Peyer's patch (tissue), 4 donors: ENCODE results near the genes TSPY2, CDY2B, RBMY1E, DAZ3 and CDY1.

GRCh38 chrY:2968945-2969540 lies 33.9 kb downstream of the ZFY start:
- PRO-cap = no peak
- RAMPAGE, long total RNA, 4 experiments = start-site peak on the plus strand in 2 of 4 experiments, at chrY:2968681-2969424 at its widest, 12 to 25 reads per replicate

- PRO-cap = no peak
- RAMPAGE, long total RNA, 4 experiments = start-site peak on the plus strand in 1 of 4 experiments, at chrY:3003522-3003527 at its widest, 22 reads per replicate
These were observed 68.4 kb downstream of the ZFY start for GRCh38 chrY:3003246-3004362.

- PRO-cap = no peak
- RAMPAGE, long total RNA, 4 experiments = no peak in any of the 4 experiments
These were observed 457.3 kb downstream of the TGIF2LY start for GRCh38 chrY:4036167-4036617.

DNA sequence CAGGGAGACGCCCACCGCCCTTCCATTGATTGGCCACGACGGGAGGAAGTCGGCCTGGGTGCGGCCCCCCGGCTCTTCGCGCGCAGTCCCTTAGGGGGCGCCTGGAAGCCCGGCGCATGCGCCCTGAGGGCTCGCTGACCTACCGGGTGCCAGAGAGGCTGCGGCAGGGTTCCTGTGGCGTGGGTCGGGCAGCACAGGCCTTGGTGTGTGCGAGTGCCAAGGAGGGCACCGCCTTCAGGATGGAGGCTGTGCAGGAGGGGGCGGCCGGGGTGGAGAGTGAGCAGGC lies at the start of gene TSPY2:
TSPY2 (plus strand) TSS at position 71 of the 286 bp plus-strand sequence.
- PRO-cap = no peak
- RAMPAGE, long total RNA, 4 experiments = no peak in any of the 4 experiments

- PRO-cap = no peak
- RAMPAGE, long total RNA, 4 experiments = no peak in any of the 4 experiments
These were observed 359 bp downstream of the TSPY2 start for GRCh38 chrY:6246439-6246725.

DNA sequence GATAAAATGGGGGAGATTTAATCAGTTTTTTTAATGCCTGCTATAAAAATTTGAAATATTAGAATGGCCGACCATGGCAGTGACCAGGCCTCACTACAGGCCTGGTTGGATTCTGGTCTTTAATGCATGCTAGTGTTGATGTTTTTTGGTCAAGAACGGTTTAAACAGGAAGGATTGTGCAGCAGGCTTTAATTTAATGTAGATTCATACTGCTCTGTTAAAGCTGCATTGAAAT lies 14.2 kb downstream of the DDX3Y start:
- PRO-cap = no peak
- RAMPAGE, long total RNA, 4 experiments = no peak in any of the 4 experiments

DNA sequence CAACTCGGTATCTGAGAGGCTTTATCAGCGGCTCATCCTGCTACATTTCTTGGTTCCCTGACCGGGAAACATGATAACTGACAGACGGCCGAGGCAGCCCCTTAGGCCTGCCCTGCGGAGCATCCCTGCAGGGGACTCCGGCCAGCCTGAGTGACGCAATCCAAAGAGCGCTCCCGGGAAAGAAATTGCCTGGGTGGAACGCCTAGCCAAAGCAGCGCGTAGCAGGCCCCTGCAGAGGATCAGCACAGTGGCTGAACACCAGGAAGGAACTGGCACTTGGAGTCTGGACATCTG lies 197.2 kb downstream of the UTY start:
- PRO-cap = no peak
- RAMPAGE, long total RNA, 4 experiments = no peak in any of the 4 experiments

GRCh38 chrY:13478340-13478922 lies 1.4 kb downstream of the UTY start:
- PRO-cap = no peak
- RAMPAGE, long total RNA, 4 experiments = no peak in any of the 4 experiments

GRCh38 chrY:15867432-15867695 lies 1343.0 kb downstream of the NLGN4Y start:
- PRO-cap = unidirectional peak, plus-strand start at chrY:15867544
- RAMPAGE, long total RNA, 4 experiments = no peak in any of the 4 experiments

DNA sequence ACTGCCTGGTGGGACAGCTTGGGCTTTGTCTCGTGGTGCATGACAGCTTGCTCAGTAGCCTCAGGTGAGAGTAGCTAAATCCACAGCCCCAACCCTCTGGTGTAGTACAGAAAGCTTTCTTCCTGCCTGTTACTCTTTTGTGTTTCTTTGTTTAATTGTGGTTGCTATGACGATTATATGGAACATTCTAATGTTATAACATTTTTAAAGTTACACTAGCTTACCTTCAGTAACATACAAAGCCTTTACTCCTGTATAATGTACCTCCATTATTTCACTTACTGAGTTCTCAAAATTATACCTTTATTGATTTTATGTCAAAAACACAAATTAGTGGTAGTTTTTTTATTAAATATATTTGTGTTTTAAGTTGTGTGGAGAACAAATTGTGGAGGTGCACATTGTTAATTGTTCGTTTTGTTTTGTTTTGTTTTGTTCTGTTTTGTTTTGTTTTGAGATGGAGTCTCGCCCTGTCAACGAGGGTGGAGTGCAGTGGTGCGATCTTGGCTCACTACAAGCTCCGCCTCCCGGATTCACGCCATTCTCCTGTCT lies at the start of gene CDY2B:
CDY2B (minus strand) TSS at position 133 of the 552 bp plus-strand sequence.
- PRO-cap = no peak
- RAMPAGE, long total RNA, 4 experiments = no peak in any of the 4 experiments

- PRO-cap = no peak
- RAMPAGE, long total RNA, 4 experiments = no peak in any of the 4 experiments
These were observed 365.8 kb downstream of the KDM5D start for GRCh38 chrY:19378659-19379146.

GRCh38 chrY:21917880-21918356 lies at the start of gene RBMY1E:
Gene RBMY1E, minus strand, starts transcription at chrY:21918032.
- PRO-cap = no peak
- RAMPAGE, long total RNA, 4 experiments = no peak in any of the 4 experiments

GRCh38 chrY:24813322-24813565 lies at the start of gene DAZ3:
Gene DAZ3, minus strand, starts transcription at chrY:24813393.
- PRO-cap = no peak
- RAMPAGE, long total RNA, 4 experiments = no peak in any of the 4 experiments

DNA sequence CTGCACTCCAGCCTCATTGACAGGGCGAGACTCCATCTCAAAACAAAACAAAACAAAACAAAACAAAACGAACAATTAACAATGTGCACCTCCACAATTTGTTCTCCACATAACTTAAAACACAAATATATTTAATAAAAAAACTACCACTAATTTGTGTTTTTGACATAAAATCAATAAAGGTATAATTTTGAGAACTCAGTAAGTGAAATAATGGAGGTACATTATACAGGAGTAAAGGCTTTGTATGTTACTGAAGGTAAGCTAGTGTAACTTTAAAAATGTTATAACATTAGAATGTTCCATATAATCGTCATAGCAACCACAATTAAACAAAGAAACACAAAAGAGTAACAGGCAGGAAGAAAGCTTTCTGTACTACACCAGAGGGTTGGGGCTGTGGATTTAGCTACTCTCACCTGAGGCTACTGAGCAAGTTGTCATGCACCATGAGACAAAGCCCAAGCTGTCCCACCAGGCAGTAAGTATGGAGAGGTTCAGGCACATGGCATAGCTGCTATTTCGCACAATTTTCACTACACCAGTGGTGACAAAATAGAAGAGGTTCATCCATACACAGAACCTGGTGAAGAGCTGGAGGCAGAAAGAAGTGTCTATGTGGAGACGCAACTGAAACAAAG lies at the start of gene CDY1:
CDY1 (plus strand) TSS at position 353 of the 641 bp plus-strand sequence.
- PRO-cap = no peak
- RAMPAGE, long total RNA, 4 experiments = no peak in any of the 4 experiments